Epithelial cell of proximal tubule (primary cell): ENCODE data around the genes GNAI1 and SEMA3A.

DNA sequence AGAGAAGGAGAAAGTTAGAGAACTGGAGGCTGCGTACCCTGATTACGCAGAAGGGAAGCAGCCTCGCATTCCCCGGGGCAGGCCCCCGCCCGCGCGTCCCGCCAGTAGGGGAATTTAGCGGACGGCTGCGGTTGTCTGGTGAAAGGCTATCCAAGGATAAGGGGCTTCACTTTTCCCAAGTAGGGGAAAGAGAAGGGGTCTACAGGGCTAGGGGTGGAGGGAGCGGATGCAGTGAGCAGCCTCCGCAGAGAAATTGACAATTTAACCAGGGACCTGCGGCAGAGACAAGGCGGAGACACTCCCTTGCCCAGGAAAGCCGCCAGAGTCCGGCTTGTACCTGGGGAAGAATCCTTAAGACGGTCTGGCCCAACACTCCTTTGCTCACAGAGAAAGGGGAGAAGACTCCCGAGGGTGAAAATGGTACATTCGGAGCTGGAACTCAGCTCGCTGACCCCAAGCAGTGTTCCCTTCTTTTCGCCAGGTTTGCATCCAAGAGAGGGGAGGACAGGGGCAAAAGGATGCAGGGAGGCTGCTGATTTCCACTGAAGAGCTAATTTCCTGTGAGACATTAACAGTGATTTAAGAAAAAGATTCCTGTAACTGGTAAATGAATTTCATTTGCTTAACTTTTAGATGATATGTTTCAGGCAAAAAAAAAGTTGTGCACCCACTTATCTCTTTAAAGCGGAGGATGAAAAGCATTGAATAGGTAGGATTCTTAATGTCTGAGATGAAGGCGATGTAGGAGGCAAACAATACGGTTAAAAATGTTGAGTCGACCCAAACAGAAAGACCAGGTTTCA, 1.1 kb upstream of the MAGI2 start:
- RAMPAGE, long total RNA: no peak
- RRBS: no CpG with 5 or more reads among the region's 27 CpGs

- RAMPAGE, long total RNA: no peak
- RRBS: under 1% methylated on average over 10 of the region's 103 CpGs
These were observed at the start of gene GNAI1 for GRCh38 chr7:80134206-80135308. Gene GNAI1, plus strand, starts transcription at chr7:80134831.

DNA sequence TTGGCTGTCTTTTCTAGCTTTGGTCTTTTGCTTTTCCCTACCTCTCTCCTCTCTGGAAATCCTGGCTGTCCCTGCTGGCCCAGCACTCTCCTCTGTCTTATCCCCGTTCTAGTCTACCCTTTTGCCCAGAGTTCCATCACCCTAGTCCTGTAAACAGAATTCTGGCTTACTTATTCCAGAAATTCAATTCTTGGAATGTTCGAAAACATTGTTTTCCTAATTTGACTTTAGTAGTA, 3.0 kb downstream of the GNAI1 start:
- RAMPAGE, long total RNA: no peak
- RRBS: no CpG with 5 or more reads among the region's 2 CpGs

DNA sequence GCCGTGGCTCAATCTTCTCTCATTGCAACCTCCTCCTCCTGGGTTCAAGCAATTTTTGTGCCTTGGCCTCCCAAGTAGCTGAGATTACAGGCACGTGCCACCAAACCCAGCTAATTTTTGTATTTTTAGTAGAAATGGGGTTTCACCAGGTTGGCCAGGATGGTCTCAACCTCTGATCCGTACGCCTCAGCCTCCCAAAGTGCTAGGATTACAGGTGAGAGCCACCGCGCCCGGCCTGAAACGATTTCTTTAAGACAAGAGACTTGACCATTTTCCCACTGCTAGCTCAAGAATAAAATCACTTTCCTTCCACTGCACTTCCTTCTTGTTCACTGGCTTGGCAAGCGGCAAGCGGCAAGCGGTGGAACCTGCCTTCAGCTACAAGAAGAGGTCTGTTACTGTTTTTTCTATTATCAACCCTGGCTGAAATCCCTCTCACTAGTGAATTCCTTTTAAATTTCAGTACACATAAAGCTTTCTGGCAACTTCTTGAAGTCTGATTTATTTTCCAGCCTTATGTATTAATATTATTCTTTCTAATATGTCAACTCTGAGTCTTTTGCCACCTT, 12.7 kb upstream of the GNAT3 start:
- RAMPAGE, long total RNA: no peak
- RRBS: no CpG with 5 or more reads among the region's 11 CpGs

- RAMPAGE, long total RNA: no peak
- RRBS: no CpG with 5 or more reads among the region's 7 CpGs
These were observed 44.2 kb upstream of the CD36 start for GRCh38 chr7:80594134-80594825.

DNA sequence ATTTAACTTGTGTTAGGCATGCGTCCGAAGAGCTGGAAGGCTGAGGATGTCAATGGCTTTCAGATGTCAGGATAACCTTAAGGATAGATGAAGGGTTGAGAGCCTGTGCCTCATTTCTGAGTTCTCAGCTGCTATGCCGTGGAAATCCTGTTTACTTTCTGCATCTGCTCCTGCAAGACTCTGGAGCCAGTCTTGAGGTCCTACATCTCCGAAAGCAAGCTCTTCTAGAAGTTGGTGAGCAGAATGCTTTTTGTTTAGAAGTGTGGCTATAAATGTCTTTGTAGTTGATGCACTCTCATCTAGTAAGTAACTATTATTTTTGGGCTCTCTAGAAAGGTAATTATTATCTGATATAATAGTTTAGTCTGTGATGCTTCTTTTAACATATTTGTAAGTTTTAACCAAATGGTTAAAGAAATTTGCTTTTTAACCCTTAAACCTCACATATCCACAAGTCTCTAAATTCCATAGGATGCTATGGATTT, 36.3 kb upstream of the CD36 start:
- RAMPAGE, long total RNA: no peak
- RRBS: no CpG with 5 or more reads among the region's 4 CpGs

- RAMPAGE, long total RNA: no peak
- RRBS: no CpG with 5 or more reads among the region's 1 CpG
These were observed 13.7 kb upstream of the CD36 start for GRCh38 chr7:80624727-80625114.

- RAMPAGE, long total RNA: no peak
- RRBS: no CpG with 5 or more reads among the region's 5 CpGs
These were observed 119.8 kb downstream of the CD36 start for GRCh38 chr7:80758330-80758569.

DNA sequence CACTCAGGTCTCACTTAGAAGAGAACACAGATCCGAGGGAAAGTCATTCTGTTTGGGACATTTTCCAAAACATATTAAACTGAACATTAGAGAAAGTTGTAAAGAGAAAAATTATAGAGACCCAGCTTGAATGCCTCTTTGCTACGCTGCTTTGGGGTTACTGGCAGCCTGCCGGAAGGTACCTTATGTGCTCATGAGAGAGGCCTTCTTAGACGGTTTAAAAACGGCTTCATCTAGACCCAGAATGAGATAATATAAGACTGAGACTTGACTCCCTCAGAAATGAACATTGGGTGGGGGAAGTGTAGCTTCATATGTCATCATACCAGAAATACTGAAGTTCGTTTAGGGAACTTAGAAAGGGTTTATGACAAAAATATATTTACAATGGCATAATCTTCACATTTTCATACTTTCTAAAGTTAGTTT, 40.5 kb upstream of the HGF start:
- RAMPAGE, long total RNA: no peak
- RRBS: no CpG with 5 or more reads among the region's 6 CpGs

DNA sequence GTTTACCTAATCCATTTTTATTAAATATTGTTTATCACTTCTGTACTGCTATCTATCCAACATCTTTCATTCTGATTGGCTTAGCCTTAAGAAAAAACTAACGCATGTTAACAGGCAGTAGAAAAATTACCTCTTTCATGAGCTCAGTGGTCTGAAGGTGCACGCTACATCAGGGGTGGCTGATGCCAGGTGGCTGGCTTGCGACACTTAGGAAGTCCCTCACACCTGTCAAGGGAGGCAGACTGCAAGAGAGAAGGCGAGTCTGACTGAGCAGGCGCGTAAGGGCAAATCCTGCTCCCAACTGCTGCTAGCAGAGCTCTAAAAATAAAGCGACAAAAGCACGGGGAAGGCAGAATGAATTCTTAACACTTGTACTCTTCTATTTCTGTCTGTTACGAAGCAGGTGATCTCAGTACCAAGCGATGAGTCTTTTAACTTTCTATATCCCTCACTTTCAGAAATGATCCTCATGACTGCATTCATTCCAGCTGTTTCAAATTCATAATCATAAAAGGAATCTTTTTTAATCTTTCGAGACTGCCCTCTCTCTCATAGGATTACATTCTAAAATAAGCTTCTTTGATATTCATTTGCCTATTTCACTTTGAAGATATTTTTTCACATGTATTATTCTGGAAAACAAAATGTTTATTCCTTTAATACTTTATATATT, 33.1 kb downstream of the CACNA2D1 start:
- RAMPAGE, long total RNA: no peak
- RRBS: no CpG with 5 or more reads among the region's 11 CpGs

DNA sequence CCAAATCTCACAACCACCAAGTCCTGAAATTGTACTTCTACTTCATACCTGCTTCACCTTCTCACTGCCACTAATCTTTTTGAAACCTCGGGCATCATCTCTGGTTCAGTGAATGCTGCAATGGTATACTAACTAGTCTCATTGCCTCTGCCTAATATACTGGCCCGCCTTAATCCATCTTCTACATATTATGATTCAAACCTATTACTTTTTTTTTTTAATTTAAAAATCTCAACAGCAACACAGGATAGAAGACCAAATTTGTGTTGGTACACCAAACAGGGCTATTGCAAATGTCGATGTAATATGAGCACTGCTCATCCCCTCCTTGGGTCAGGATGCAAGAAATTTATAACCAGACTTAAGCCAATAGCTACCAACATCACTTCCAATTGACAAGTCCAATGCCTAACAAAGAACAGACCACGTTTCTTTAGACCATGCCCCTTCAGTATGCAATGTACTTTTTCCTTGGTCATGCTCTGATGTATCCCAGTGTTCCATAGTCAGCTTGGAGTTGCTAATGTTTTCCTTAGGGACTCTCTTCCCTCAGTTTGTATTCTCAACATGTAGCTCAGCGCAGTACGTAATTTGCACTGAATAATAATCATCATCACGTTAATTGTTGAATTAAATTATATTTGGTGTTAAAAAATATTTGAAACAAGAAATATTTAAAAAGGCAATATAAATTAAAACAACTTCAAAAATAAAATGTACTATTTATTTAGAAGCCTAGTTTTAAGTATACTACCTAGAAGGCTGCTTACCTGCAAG, 7.9 kb downstream of the CACNA2D1 start:
- RAMPAGE, long total RNA: no peak
- RRBS: no CpG with 5 or more reads among the region's 7 CpGs

DNA sequence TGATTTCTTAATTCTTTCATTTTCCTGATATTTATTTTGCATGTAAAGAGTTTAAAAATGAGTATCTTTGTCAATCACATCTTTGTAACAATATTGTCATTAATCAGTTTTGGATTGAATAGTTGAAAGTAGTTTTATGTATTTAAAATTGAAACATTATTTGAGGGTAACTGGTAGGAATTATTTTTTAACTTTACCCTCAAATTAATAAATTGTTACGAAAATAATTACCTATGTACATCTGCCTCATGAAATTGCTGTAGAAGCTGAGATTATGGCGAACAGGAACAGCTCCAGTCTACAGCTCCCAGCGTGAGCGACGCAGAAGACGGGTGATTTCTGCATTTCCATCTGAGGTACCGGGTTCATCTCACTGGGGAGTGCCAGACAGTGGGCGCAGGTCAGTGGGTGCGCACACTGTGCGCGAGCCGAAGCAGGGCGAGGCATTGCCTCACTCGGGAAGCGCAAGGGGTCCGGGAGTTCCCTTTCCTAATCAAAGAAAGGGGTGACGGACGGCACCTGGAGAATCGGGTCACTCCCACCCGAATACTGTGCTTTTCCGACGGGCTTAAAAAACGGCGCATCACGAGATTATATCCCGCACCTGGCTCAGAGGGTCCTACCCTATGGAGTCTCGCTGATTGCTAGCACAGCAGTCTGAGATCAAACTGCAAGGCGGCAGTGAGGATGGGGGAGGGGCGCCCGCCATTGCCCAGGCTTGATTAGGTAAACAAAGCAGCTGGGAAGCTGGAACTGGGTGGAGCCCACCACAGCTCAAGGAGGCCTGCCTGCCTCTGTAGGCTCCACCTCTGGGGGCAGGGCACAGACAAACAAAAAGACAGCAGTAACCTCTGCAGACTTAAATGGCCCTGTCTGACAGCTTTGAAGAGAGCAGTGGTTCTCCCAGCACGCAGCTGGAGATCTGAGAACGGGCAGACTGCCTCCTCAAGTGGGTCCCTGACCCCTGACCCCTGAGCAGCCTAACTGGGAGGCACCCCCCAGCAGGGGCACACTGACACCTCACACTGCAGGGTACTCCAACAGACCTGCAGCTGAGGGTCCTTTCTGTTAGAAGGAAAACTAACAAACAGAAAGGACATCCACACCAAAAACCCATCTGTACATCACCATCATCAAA, 44.3 kb downstream of the SEMA3A start:
- RAMPAGE, long total RNA: no peak
- RRBS: no CpG with 5 or more reads among the region's 32 CpGs

GRCh38 chr7:84194406-84195486, at the start of gene SEMA3A:
Gene SEMA3A, minus strand, starts transcription at chr7:84194789.
- RAMPAGE, long total RNA: start-site peak on the minus strand at chr7:84194949-84195010, 76 and 29 reads in 2 replicates
- RRBS: 0% methylated on average over 2 of the region's 18 CpGs

- RAMPAGE, long total RNA: no peak
These were observed 14.6 kb upstream of the SEMA3D start for GRCh38 chr7:85201517-85201716.

- RAMPAGE, long total RNA: no peak
- RRBS: no CpG with 5 or more reads among the region's 6 CpGs
These were observed 55.0 kb downstream of the ELAPOR2 start for GRCh38 chr7:87004262-87005049.

GRCh38 chr7:87153073-87153368, 768 bp downstream of the DMTF1 start:
- RAMPAGE, long total RNA: no peak
- RRBS: no CpG with 5 or more reads among the region's 16 CpGs

DNA sequence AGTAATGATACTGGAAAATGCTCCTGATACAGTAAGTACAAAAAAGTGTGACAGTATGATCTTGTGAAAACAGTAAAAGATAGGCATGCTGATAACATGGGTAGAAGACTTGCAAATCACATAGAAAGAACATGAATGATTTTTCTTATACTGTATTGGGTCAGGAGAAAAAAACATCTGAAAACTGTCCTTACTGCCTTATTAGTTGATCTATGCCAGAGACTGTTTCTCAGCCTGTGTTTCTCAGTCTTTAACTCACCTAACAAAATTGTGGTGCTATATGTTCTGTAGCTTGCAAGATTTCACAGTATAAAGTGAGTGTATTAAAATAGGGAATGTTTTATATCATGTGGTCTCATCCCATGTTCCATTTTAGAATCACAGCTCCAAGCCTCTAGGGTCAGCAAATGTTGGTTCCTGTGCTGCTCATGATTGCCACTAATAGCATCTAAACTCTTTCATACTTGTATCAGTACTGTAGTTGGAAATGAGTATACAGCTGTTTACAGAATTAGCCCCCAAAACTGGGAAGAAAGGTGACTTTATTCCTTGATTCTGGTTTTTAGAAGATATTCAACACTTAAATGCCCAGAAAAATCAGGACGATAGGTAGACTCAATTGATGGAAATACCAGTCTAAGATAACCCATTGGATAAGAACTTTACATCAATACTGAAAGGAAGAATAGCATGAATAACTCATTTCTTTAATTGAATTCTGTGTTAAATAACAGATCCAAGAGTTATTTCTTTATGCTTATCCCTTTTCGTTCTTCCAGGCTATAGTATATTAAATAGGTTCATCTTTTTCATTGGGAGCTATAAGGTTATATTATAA, 4.9 kb downstream of the DMTF1 start:
- RAMPAGE, long total RNA: no peak
- RRBS: no CpG with 5 or more reads among the region's 2 CpGs

DNA sequence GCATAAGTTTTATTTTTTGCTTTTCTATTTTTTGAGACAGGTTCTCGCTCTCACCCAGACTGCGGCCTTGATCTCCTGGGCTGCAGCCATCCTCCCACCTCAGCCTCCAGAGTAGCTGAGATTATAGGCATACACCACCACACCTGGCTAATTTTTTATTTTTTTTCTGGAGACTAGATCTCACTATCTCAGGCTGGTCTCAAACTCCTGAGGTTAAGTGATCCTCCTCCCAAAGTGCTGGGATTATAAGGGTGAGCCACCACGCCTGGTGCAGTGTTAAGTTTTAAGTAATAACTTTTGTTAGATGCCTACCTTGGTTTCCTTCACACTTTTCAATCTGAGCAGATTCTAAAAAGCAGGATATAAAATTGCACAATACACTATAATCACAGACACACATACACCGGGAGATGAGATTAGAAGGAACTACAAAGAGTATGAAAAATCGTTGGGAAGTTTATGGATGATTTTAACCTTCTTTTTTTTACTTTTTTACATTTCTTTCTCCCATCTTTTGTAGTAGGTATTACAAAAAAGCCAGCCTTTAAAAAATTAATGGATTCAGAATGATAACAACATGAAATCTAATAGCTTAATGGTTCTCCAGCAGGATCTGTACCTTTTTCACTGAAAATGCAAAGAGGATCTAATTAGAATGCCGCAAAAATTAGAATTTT, 10.0 kb downstream of the DMTF1 start:
- RAMPAGE, long total RNA: no peak
- RRBS: no CpG with 5 or more reads among the region's 6 CpGs

DNA sequence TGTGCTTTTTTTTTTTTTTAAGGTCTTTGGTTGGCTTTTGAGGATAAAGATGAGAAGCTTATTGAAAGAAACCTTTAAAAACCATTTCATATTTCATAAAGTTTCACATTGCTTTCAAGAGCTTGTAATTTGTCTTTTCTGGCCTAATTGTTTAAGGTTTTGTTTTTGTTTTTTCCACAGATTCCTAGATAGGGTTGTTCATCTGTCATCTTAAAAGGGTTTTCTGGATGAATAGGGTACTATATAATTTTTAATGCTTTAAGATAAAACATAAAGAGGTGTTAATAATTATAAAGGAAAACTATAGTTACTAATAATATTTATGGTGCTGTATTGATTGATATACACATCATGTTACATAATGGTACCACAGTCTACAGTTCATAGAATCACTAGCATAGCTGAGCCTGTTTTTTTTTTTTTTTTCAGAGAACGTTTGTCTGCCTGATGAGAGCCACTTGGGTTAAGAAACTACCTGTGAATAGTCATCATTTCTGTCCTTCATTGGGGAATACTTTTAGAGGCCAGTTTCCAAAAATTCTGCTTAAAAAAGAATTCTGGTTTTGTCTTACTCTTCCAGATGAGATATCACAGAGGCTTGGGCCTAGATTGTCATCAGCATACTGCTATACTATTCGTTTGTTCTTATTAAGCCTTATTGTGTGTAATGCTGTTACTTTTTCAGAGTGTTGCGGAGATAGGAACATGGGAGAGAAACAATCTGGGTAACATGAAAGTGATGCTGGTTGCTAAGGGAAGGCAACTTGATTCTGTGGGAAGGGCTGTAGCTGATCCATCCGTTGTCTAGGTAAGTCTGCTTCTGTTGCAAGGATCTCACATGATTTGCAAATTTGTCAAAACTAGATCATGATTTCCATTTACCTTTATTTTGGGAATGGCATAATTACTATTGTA, 10.8 kb downstream of the DMTF1 start:
- RAMPAGE, long total RNA: no peak
- RRBS: no CpG with 5 or more reads among the region's 4 CpGs

DNA sequence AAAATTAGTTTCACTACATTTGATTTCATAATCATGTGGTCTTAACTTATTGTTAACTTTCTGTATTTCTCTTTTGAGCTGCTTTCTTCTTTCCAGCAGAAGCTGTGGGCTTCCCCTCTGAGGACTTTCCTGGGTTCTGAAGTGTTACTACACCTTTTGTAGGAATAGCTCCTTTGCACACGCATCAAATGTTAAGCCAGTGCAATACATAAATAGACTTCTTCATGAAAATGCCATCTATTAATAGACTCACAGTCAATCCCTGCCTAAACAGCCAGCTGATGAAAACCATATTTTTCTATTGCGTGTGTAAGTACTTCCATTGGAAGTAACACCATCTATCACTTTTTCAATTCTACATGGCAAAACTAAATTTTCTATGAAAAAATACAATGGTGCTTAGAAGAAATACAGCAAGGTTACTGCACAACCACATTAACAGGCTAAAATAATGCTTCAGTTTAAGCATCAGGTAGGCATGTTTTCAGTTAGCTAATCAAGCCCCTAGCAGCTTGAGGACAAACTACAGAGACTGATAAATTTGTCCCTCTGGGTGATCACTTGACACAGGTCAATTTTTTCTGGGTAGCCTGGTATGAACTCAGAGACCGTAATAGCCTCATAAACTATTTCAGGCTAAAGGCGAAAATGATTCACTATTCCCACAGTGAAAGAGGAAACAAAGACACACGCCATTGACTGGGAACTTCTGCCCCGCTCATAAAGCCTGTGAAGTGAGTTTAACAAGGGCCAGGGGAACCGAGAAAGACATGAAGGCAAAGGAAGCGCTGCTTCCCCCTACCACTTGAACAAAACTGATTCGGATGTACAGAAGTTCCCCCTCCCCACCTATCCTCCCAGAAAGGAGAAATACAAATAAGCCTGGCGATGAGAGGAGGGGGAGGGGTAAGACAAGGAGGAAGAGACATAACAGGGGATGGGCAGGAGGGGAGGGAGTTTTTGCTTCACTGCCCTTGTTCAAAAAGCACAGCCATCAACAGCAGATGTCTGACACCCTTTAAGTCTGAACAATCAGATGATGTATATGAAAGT, 1.1 kb downstream of the ABCB4 start:
- RAMPAGE, long total RNA: no peak
- RRBS: no CpG with 5 or more reads among the region's 10 CpGs